NALM6 (cell line): ENCODE results near the genes TCF19, DDX39B, CLIC1 and SAPCD1.

DNA sequence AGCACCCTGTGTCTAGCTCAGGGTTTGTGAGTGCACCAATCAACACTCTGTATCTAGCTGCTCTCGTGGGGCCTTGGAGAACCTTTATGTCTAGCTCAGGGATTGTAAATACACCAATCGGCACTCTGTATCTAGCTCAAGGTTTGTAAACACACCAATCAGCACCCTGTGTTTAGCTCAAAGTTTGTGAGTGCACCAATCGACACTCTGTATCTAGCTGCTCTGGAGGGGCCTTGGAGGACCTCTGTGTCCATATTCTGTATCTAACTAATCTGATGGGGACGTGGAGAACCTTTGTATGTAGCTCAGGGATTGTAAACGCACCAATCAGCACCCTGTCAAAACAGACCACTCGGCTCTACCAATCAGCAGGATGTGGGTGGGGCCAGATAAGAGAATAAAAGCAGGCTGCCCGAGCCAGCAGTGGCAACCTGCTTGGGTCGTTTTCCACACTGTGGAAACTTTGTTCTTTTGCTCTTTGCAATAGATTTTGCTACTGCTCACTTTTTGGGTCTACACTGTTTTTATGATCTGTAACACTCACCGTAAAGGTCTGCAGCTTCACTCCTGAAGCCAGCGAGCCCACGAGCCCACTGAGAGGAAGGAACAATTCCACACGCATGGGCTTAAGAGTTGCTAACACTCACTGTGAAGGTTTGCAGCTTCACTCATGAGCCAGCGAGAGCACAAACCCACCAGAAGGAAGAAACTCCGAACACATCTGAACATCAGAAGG is 11.3 kb downstream of the MUC22 start:
- PRO-cap, result no peak

GRCh38 chr6:31157905-31158953 is at the start of gene TCF19:
Gene TCF19 (plus strand): TSS chr6:31158589.
- PRO-cap, result bidirectional peak, plus-strand start at chr6:31158524, minus-strand start at chr6:31158184

- PRO-cap, result no peak
Measured at GRCh38 chr6:31162659-31163371, 4.4 kb downstream of the TCF19 start.

DNA sequence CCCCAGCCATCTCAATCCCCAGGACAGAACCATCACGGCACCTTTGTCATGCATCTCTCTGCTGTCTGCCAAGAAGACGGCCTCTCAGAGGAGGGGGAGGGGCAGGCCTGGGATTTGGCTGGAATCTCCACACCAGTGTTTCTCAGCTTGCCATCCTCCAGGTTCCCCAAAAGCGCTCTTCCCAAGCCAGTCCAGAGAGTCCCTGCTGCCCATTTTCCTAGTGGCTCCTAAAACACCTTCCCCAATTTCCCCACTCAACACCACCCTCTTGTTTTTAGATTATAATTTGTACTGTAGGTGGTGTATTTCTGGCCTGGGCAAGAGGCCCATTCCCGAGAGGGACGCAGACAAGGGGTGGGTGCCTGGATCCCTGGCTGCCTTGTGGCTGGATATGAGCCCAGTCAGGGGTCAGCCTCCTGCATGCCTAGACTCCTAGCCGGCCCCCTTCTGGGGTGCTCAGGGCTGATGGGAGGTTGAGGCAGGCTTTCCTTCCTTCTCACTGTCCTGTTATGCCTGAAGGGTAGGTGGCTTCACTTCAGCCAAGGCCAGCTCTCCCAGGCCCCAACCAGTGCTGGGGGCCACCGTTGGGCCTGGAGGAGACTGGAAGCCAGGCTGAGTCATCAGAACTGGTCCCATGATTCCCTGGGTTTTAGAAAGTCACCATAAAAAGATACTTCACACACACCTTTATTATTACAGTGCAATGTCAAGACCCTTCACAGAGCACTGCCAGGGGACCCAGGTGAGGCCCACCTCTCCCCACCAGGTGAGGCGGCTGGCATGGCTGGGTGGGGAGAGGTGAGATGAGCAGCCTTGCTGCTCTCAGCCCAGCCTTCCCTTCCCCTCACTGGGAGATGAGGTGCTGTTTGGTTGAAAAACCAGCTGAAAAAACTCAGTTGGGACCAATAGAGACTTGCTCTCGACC is 2.8 kb upstream of the POU5F1 start:
- PRO-cap, result no peak

GRCh38 chr6:31198301-31198588 is 27.8 kb upstream of the POU5F1 start:
- PRO-cap, result unidirectional peak, minus-strand start at chr6:31198362

- PRO-cap, result no peak
Measured at GRCh38 chr6:31203282-31203572, 32.7 kb upstream of the POU5F1 start.

DNA sequence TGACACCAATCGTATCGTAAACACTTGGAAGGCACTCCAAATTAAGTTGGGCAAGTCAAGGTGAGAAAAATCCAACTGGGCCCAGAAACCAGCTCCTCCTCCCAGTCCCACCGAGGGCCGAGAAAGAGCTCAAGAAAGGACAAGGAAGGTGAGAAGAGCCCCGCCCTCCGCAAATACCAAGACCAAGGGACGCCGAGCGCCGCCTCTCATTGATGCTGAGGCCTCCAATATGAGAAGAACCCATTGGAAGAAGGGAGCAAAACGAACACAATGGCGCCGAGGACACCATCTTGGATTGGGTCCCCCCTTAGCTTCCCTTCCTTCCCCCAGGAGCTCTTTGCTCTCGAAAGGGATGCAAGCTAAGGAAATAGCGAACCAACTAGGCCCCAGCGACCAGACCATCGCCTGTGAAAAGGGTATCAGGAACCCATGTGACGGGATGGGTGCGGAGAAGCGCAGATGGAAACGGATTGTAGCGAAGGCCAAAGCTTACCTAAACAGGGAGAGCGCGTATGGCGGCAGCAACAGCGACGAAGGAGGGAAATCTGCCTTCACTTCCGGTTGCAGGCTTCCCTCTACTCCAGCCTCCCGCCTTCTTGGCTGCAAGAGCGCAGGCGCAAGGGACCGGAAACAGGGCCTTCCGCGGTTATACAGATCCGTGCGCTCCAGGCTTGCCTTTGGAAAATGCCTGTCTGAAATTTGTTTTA is at the start of gene DDX39B:
DDX39B (minus strand) TSS at position 547 of the 707 bp plus-strand sequence.
- PRO-cap, result bidirectional peak, plus-strand start at position 170 of the sequence, minus-strand start outside the sequence; bidirectional peak, plus-strand start at position 259 of the sequence, minus-strand start at position 298 of the sequence; bidirectional peak, plus-strand start at position 633 of the sequence, minus-strand start at position 547 of the sequence

- PRO-cap, result no peak
Measured at GRCh38 chr6:31547964-31548283, 516 bp downstream of the NFKBIL1 start.

GRCh38 chr6:31687487-31687981 is 6.7 kb upstream of the LY6G5C start:
- PRO-cap, result no peak

- PRO-cap, result no peak
Measured at GRCh38 chr6:31697346-31698116, 5.6 kb downstream of the ABHD16A start.

DNA sequence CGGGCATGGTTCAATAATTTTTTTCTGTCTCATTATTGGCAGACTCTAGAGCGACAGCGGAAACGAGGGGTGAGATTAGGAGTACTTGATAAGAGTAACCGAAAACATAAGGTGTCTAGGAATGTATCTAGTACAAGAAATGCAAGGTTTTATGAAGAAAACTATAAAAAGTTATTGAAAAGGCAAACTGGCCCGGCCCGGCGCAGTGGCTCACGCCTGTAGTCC is 303 bp upstream of the ABHD16A start:
- PRO-cap, result no peak

- PRO-cap, result unidirectional peak, plus-strand start at chr6:31734871
Measured at GRCh38 chr6:31734472-31735510, 1.5 kb downstream of the CLIC1 start.

GRCh38 chr6:31736087-31736769 is at the start of gene CLIC1:
Gene CLIC1 (minus strand): TSS chr6:31736530.
- PRO-cap, result bidirectional peak, plus-strand start at chr6:31736420, minus-strand start at chr6:31736313; bidirectional peak, plus-strand start at chr6:31736632, minus-strand start at chr6:31736513

- PRO-cap, result no peak
Measured at GRCh38 chr6:31762471-31762804, at the start of gene SAPCD1. Gene SAPCD1 (plus strand): TSS chr6:31762656.

GRCh38 chr6:31819901-31820582 is 4.7 kb downstream of the HSPA1A start:
- PRO-cap, result no peak

DNA sequence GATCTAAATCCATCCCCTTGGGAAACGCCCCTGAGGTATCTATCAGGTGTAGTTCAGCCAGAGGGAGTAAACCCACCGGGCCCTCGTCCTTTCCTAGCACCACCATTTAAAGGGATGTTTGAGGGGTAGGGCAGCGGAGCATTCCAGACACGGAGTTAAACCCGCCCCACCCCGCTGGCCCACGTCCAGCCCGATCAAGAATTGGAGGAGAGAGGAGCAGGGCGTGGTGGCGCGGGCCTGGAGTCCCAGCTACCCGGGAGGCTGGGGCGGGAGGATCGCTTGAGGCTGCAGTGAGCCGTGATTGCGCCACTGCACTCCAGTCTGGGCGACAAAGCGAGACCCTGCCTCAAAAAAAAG is 5.9 kb downstream of the HSPA1A start:
- PRO-cap, result no peak

DNA sequence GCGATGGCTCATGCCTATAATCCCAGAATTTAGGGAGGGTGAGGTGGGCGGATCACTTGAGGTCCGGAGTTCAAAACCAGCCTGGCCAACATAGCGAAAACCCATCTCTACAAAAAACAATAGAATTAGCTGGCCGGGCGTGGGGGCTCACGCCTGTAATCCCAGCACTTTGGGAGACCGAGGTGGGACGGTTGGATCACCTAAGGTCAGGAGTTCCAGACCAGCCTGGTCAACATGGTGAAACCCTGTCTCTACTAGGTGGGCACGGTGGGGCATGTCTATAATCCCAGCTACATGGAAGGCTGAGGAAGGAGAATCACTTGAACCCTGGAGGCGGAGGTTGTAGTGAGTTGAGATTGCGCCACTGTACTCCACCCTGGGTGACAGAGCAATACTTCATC is 4.0 kb downstream of the HSPA1B start:
- PRO-cap, result no peak

DNA sequence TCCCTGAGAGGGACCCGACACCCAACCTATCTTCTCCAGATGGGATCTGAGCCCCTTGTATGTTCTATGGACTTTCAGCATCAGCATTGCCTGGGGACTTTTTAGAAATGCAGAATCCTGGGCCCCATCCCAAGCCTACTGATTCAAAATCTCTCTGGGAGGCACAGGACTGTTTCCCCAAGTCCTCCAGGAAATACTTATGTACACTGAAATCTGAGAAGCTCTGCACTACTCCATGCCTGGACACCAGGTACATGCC is 1.5 kb upstream of the SLC44A4 start:
- PRO-cap, result no peak

GRCh38 chr6:31947000-31947971 is 1.4 kb downstream of the CFB start:
- PRO-cap, result no peak

DNA sequence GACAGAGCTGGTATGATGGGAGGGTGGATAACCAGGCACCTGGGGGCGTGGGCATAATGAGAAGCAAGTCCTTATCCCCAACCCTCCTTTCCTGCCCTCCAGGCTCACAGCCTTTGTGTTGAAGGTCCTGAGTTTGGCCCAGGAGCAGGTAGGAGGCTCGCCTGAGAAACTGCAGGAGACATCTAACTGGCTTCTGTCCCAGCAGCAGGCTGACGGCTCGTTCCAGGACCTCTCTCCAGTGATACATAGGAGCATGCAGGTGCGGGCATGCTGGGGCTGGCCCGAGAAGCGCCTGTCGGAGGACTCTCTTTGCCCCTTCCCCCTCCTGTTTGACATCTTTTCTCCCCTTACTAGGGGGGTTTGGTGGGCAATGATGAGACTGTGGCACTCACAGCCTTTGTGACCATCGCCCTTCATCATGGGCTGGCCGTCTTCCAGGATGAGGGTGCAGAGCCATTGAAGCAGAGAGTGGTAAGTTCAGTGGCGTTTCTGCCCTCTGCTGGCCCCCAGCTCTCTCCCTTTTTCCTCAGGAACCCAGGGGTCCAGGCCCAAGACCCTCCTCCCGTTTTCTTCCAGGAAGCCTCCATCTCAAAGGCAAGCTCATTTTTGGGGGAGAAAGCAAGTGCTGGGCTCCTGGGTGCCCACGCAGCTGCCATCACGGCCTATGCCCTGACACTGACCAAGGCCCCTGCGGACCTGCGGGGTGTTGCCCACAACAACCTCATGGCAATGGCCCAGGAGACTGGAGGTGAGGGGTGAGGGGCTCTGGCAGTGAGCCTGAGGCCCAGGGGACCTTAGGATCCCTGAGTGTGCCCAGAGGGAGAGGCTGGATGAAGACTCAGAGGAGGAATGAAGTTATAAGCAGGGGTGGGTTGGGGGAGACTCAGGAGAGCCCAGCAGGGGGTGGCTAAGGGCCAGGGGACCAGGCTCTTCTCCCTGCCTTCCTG is 9.4 kb upstream of the CYP21A2 start:
- PRO-cap, result no peak